Heart (tissue), 3 donors: Measurements from ENCODE around the gene TLNRD1.

DNA sequence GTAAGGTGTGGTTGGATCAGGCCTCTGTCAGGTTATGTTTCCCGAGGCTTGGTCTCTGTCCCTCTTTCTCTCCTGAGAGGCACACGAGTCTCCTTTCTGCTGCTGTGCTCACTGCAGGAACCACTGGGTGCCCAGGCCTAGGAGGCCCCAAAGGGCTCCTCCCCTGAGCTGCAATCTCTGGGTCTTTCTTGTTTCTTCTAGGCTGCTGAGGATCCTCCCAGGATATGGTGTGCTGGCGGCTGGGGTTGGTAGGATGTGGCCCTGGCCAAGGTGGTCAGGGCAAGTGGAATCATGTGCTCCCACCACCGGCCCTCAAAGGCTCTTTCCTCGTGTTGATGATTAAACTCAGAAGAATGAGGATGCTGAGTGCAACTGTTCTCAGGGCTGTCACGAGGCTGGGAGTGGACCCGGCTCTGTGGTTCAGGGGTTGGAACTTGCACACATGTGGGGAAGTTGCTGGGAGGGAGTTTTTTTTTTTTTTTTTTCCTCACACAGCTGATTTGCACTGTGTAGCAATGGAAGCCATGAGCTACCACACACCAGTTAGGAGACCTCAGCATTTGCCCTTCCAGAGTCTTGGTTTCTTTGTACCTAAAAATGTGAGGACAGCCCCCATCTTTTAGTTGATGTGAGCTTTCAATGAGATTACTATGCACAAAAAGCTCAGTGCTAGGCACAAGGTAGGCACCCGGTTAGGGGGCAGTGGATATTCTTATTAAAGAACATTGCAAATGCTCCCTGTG, 43.7 kb upstream of the CTSH start:
- RAMPAGE, long total RNA, 2 experiments = no peak in any of the 2 experiments

GRCh38 chr15:79283525-79284117, 1.1 kb downstream of the ANKRD34C start:
- RAMPAGE, long total RNA, 2 experiments = no peak in any of the 2 experiments

DNA sequence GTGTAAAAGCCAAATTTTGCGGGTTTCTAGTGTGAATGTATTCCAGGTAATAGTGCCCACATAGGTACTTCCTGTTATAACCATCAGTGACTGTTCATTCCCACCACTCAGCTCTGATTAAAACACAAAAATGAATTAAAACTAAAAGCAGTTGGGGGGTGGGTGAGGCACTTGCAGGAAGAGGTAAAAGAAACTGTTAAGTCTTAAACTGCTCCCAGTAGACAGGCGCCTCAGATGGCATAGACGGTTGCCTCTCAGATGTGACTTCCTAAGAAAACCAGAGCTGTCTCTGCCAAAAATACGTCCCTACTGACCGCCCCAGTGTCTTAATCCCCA, 930 bp upstream of the MTHFS start:
- RAMPAGE, long total RNA, 2 experiments = no peak in any of the 2 experiments

GRCh38 chr15:79918809-79920202, 22.5 kb upstream of the MTHFS start:
- RAMPAGE, long total RNA, 2 experiments = no peak in any of the 2 experiments

GRCh38 chr15:79973496-79974102, 2.6 kb upstream of the BCL2A1 start:
- RAMPAGE, long total RNA, 2 experiments = no peak in any of the 2 experiments

DNA sequence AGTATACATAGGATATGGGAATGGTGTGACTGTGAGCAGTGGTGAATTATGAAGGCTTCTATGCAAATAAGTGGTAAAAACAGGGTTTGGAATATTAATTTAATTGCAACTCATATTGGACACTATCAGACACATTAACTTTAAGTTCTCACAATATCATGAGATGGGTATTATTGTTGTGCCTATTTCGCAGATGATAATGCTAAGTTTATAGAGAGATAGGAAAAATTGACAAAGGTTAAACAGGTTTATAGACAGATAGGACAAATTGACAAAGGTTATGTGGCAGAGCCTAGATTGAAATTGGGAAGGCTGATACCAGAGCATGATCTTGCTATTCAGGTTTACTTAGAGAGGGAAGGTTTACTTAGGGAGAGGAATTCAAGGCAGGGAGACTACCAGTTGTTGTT, 22.7 kb downstream of the ZFAND6 start:
- RAMPAGE, long total RNA, 2 experiments = no peak in any of the 2 experiments

- RAMPAGE, long total RNA, 2 experiments = no peak in any of the 2 experiments
These were observed 39.1 kb upstream of the FAH start for GRCh38 chr15:80113573-80114199.

GRCh38 chr15:80682000-80682874, 12.9 kb upstream of the ABHD17C start:
- RAMPAGE, long total RNA, 2 experiments = no peak in any of the 2 experiments

- RAMPAGE, long total RNA, 2 experiments = no peak in any of the 2 experiments
These were observed 67.1 kb downstream of the MESD start for GRCh38 chr15:80922417-80923087.

DNA sequence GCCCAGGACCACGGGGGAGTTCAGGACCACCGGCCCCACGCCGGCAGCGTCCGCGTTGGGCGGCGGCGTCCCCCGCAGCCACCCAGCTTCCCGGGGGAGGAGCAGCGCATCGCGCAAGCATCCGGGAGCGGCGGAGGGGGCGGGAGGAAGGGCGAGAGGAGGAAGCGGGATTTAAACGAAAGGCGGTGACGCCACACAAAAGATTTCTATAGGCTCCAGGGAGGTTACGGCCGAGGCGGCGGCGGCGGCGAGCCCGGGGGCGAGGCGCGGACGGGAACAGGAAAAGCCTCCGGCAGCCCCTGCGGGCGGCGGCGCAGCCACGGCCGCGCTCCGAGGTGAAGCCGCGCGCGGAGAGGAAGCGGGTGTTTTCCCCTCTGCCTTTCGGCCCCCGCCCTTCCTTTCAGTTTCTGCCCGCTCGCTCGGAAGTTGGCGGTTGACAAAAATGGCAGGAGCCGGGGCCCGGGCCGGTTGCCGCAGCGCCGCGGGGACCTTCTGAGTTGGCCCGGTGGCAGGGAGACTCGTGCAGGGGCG, at the start of gene TLNRD1:
Gene TLNRD1 (plus strand): TSS at position 198 of the 531 bp plus-strand sequence.
- RAMPAGE, long total RNA, 2 experiments = no peak in any of the 2 experiments

- RAMPAGE, long total RNA, 2 experiments = no peak in any of the 2 experiments
These were observed 60.8 kb downstream of the TLNRD1 start for GRCh38 chr15:81061506-81061953.

DNA sequence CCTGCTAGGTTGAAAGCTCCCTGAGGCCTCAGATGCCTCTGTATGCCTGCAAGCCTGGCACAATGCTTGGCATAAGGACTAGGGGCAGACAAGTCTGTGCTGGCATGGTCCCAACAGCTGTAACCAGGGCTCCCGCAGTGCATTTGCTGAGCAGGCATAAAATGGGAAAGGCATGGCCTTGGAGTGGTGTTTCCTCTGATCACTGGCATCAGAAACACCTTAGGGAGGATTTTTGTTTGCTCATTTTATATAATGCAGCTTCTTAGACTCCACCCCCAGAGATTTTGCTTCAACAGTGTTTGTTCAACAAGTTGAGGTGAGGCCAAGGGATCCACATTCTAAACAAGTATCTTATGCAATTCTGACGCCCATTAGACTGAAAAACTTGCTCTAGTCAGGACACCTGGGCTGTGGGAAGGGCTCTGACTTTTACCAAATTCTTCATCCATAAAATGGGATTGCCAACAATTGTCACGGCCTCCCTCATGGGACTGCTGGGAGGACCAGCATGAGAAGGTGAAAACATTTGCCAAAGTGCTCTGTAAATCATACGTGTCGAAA, 43.1 kb downstream of the STARD5 start:
- RAMPAGE, long total RNA, 2 experiments = no peak in any of the 2 experiments

GRCh38 chr15:81284349-81284755, 39.6 kb downstream of the STARD5 start:
- RAMPAGE, long total RNA, 2 experiments = no peak in any of the 2 experiments

DNA sequence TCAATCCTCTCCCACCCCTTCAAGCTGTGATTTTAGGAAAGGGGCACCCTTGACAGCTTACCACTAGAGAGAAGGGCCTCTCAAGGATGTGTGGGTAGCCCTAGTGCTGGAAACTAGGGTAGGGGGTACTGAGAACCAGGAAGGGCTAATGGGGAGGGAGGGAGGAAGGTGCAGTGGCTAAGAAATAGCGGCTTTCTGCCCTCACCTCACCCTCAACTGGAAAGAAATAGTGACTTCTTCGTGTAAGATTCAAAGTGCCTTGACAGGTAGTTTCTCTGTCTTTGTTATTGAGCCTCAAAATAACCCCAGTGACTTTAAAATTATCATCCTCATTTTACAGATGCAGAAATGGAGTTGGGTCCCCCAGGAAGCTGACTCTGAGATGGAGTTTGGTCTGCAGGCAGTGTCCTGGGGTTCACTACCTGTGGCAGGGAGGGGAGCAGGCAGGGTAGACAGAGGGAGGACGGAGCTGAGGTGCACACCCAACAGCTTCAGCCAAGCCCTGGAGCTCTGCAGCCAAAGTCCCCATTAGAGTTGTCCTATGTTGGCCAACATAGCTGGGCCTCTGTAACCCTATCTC, 32.3 kb downstream of the STARD5 start:
- RAMPAGE, long total RNA, 2 experiments = no peak in any of the 2 experiments

DNA sequence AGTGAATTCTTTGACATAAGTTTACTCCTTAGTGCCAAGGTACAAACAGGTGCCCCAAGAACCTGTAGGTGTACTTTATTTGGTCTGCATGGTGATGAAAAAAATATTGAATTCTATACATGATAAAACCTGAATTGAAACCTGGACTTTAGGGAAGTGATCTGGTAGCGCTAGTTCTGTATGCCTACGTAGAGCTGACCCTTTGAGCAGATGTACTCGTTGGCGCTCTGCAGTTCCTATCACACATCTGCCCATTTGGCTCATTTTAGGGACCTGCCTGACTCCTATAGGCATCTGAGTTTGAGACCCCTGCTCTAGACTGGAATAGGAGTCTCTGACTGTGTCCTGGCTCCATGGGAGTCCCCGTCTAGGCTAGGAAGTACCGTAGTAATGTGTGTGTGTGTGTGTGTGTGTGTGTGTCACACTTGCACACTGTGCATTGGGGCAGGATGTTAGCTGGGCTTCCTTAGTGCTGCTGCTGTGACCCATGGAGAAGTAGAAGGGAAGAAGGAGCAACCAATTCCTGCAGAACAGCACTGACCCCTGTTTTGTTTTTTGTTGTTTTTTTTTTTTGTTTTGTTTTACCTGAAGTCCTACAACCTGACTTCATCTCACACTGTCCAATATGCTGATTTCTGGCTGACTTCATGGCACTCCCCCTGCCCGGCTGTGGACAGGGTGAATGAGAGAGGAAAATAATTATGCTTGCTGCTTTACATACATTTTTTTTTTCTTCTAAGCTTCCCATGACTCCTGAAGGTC, 21.1 kb downstream of the STARD5 start:
- RAMPAGE, long total RNA, 2 experiments = no peak in any of the 2 experiments

DNA sequence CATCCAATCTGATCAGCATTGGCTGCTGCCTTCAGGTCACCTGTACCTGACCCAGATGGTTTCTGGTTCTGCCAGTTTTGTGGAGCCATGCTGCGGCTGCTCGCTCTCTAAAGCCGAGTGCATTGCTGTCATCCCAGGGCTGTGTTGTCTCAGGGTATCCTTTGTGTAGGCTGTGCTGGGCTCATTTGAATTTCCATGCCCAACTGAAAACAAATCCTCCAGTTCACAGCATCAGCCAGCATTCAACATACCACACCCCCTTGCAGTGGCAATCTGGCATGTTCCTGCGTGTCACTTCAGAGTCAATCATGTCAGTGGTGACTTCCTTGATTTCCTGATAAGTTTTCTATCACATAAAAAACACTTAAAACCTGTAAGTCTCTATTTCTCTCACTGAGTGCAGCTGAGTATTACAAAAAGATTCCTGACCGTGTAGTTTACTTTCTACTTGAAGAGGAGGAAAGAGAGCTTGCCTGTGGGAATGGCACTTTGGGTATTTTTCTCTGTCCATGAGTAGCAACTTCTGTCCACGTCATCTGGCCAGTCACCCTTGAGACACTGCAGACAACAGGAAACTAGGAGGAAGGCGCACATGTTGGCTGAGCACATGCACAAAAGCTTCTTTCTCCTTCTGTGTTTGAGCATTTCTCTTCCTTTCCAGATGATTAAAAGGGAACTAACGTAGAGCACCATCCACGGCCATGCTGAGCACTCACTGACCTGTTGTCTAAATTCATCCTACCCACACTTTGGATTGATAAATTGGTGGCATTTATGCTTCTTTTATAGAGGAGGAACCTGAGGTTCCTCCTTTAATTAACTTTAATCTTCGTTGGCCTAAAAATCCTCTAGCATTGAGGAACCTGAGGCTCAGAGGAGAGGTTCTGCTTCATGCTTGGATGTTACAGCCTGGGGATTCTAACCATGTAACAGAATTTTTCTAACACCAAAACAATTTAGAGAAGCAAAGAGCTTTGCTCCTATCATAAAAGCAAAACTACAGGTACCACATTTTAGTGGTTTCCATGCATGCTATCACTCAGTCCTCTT, 19.7 kb downstream of the STARD5 start:
- RAMPAGE, long total RNA, 2 experiments = no peak in any of the 2 experiments

- RAMPAGE, long total RNA, 2 experiments = no peak in any of the 2 experiments
These were observed 248.1 kb downstream of the MEX3B start for GRCh38 chr15:81797781-81798073.

DNA sequence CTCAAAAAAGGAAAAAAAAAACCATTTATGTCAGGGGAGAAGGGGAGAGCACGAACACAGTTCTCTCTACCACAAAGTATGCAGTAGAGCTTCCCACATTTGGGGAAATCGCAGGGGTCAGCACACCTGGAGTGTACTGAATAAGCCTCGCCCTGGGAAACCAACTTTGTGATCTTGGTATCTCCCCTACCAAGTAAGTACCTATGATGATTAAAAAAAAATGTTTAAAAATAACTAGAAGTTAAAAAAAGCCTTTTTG, 88.4 kb downstream of the EFL1 start:
- RAMPAGE, long total RNA, 2 experiments = no peak in any of the 2 experiments

GRCh38 chr15:82195744-82196246, 66.7 kb downstream of the EFL1 start:
- RAMPAGE, long total RNA, 2 experiments = no peak in any of the 2 experiments

GRCh38 chr15:82445234-82446180, 15.9 kb downstream of the GOLGA6L9 start:
- RAMPAGE, long total RNA, 2 experiments = no peak in any of the 2 experiments